Measurements from ENCODE around the genes EXOC3 and BRD9.

GRCh38 chr5:193949-194704 lies 2.8 kb downstream of the LRRC14B start:
- PRO-cap = no peak

GRCh38 chr5:200826-201575 lies 9.7 kb downstream of the LRRC14B start:
- PRO-cap = no peak

GRCh38 chr5:252451-253304 lies 18.8 kb upstream of the PDCD6 start:
- PRO-cap = no peak

DNA sequence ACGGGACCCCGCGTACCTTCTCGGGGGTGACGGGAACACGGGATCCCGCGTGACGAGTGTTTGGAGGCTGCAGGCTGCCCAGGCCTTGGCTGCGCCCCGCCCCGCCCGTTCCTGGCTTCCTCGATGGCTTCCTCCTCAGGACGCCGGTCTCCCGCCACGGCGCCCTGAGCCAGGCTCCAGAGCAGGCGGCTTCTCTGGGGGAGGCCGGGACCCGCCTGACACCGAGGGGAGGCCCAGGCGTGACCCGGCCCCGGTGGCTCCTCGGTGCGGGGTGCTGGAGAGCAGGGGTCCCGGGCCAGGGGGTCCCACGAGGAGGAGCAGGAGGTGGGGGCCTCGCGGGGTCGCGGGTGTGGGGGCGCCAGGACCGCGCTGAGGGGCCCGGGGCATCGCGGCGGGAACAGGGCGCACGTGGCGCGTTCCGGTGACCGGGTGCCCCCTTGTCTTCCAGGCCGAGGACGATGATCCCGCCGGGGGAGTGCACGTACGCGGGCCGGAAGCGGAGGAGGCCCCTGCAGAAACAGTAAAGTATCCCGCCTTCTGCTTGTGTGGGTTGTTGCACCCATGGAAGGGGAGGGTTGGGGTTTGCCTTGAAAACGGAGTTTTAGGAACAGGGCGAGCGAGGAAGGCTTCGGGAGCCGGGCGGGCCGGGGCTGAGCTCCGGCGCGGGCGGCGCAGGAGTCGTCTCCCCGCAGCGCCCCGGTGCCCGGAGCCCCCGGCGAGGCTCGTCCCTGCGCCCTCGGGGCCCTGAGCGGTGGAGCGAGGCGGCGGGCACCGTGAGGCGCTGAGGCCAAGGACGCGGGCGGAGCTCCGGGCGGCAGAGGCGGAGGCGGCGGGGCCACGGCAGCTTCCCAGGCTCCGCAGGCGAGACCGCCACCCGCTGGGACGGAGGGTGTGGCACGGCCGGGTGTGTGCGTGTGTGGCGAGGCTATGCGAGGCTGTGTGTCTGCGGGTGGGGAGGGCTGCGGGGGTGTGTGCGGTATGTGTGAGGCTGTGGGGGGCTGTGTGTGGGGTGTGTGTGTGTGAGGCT lies 22.2 kb downstream of the AHRR start:
- PRO-cap = no peak

- PRO-cap = no peak
Measured at GRCh38 chr5:392245-393153, 50.5 kb upstream of the EXOC3 start.

DNA sequence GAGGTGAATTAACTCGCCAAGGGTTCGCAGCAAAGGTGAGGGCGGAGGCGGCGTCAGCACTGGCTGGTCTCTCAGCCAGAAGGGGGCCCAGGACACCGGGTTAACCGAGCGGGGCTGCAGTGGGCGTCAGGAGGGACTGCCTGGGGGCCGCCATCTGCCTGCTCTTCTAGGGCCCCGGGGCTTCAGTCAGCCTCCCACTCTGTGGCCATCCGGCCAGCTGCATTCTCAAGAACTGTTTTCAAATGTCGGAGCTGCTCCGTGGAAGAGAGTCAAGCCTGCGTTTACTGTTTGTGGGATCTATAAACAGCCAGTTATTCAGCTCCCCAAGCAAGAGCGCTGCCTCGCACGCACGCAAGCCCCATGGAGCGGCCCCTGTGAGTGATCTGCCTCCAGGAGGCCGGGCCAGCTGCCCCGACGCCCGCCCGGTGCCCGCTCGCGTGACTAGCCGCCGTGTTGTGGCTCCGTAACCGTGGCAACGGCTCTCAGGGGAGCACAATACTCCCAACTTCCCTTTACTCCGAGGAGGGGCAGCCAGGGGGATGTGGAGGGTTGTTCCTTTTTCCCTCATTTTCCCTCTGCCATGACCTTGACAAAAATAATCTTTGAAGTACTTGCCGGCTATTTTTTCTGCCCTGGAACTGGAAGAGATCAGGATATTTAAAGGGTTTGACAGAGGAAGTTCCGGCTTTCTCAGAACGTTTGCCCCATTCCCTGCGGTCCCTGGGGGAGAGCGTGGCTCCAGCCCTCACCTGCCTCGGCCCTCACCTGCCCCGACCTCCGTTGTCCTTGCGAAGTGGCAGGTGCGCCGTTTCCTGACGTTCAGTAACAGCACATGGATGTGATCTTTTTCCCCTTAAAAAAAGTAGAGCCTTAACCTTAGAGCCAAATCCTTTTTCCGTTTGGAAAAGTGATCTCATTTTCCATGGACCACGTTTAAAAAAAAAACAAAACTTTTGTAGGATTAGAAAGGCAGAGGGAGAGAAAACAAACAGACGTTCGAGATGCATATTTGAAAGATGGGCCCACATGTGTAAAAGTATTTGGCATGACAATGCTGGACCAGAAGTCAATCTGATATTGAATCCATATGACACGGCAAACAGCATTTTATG lies 43.0 kb upstream of the EXOC3 start:
- PRO-cap = bidirectional peak, plus-strand start at position 567 of the sequence, minus-strand start at position 234 of the sequence

GRCh38 chr5:443006-443724 lies at the start of gene EXOC3:
TSS of gene EXOC3 (plus strand) at chr5:443176.
- PRO-cap = bidirectional peak, plus-strand start at chr5:443176, minus-strand start at chr5:443130

GRCh38 chr5:463687-464672 lies 21.0 kb downstream of the EXOC3 start:
- PRO-cap = no peak

DNA sequence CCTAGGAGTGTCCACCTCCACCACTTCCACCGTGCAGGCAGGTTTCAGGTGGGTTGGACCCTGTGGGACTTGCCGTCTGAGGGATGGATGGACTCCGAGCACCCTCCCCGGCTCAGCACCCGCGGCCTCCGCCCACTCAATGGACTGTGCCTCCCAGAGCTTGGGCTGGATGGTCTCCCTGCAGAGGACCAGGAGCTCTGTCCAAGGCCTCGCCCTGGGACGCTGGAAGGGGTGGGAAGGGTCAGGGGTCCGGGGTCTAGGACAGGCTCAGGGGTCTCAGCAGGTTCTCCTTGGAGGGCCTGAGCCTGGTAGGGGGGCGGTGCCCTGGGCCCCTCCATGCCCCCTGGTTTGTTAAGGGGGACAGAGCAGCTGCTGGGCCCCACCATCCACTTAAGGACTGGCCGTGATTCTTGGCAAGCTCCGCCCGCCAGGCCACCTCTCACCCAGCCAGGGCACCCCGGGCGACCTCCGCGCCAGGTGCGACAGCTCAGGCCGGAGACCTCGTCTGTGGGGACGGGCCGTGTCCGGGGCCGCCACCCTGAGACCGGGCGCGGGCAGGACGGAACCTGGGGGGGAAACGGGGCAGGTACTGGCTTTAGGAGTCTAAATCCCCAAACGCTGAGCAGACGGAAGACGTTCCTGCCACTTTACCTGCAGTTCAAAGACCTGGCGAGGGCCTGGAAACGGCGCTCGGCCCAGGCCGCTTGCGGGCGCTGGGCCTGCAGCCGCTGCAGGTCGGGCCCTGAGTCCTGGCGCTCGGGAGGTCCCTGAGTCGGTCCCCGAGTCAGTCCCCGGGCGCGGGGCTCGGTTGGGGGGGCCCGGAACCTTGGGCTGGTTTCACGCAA lies 29.3 kb downstream of the EXOC3 start:
- PRO-cap = no peak

DNA sequence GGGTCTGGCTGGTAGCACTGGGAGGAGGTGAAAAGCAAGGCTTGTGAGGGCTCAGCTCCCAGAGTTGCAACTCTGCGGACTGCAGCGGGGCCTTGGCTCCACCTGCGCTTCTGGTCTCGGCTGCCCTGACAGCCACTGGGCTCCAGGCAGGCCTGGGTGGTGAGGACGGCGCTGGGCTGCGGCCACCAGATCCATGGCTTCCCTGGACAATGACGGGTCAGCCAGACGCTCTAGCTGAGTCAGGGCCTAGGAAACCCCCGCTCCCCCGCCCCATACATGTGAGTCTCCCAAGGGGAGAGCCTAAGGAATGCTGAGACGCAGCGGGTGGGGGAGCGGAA lies 31.7 kb upstream of the SLC9A3 start:
- PRO-cap = no peak

DNA sequence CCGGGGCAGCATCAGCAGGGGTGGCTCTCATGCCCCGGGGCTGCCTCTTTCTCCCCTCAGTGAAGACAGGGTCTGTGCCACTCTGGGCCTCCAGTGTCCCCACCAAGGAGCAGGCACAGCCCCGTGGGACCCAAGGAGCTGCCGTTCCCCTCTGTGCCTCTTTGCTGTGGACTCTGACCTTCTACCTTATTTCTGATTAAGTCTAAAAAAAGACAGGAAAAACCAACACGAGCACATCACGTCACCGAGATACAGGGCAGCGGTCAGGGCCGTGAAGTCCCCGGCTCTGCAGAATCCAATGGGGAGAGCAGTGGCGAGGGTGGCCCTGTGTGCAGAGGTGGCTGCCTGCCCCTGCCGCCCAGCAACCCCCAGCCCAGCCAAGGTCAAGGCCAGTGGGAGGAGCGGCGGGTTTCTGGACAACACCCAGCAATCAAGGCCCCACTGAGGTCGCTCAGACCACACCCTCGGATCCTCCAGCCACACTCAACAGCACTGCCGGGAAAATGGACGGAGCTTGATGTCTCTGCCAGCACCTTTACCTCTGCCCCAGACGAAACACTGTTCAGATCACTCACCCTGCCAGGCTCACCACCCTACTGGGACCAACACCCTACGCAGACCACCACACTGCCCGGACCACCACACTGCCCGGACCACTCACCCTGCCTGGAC lies 32.7 kb upstream of the SLC9A3 start:
- PRO-cap = bidirectional peak, plus-strand start at position 291 of the sequence, minus-strand start at position 155 of the sequence

- PRO-cap = bidirectional peak, plus-strand start at chr5:663950, minus-strand start at chr5:663805; bidirectional peak, plus-strand start at chr5:664319, minus-strand start at chr5:664173
Measured at GRCh38 chr5:663545-664216, 29.5 kb downstream of the TPPP start.

DNA sequence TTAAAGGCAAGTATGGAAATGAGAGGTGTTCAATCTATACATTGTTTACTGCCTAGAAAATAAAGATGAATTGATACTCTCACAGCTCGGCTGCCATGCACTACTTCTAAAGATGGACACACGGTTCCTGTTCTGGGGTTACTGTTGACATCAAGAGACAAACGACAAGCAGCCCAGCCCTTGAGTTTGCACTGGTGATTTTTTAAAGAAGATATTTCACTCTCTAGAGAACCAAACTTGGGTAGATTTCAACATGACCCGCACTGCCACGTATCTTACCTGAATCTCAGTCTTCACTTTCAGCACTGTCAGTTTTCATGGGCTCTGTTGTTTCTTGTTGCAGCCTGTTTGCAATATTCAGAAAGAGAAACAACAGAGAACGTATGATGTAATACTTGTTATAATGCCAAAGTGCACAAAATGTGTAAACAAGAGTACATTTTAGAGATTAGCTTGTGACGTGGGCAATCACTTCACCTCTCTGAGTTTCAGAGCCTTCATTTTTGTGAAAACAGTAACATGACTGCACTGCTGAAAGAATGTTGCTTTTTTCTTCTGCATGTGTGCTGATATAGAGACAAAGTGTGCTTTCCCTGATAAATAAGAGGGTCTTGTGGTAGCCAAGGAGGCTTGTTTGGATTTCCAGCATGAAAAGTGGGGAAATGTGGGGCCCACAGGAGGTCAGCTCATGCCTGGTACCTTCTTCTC lies 16.4 kb upstream of the ZDHHC11B start:
- PRO-cap = no peak

- PRO-cap = unidirectional peak, minus-strand start at chr5:892518; bidirectional peak, plus-strand start at chr5:892884, minus-strand start at chr5:892801
Measured at GRCh38 chr5:892149-893105, at the start of gene BRD9. TSS of gene BRD9 (minus strand) at chr5:892801.

DNA sequence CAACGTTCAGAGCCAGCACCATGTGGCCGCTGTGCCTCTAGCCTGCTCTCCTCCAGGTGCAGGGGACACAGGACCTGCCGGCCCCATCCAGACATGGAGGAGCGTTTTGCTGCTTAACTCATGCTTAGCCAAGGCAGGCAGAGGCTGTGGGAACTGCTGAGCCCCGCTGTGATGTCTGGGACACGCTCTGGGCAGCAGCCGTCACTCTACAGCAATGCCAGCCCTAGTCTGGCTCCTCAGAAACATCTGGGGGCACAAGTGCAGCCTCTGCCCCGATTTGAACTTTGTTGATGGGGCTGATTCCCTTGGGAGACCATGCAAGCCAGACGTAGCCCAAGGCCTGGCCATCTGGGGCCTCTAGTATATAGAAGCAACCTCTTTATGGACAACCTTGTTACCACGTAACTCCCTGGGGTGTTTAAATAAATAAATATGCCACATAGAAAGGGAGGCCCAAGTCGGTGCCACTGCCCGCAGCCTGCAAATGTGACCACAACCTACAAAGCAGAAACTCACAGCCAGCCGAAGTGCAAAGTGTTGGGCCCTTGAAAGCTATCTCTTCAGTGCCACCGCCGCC lies 42.1 kb downstream of the NKD2 start:
- PRO-cap = no peak

DNA sequence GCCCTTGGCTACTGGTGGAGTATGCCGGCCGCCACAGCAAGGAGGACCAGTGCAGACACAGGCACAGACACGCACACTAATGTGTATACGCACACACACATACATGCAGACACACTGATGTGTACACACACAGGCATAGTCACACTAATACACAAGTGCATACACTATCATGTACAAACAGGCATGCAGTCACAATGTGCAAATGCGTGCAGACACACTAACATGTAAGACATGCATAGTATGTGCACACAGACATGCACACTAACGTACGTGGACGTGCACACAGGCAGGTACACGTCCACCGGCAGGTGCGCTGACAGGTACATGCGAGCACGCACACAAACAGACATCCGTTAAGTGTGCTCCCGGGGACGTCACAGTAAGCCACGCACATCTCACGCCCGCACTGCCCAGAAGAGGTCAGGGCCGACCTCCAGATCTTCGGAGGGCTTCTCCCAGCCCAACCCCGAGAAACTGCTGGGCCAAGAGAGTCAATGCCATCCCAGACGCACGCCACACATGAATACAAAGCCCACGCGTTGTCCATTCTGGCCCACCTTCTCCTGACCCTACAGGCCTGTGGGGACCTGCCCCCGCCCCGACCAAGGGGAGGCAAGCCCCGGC lies 46.6 kb downstream of the NKD2 start:
- PRO-cap = no peak

DNA sequence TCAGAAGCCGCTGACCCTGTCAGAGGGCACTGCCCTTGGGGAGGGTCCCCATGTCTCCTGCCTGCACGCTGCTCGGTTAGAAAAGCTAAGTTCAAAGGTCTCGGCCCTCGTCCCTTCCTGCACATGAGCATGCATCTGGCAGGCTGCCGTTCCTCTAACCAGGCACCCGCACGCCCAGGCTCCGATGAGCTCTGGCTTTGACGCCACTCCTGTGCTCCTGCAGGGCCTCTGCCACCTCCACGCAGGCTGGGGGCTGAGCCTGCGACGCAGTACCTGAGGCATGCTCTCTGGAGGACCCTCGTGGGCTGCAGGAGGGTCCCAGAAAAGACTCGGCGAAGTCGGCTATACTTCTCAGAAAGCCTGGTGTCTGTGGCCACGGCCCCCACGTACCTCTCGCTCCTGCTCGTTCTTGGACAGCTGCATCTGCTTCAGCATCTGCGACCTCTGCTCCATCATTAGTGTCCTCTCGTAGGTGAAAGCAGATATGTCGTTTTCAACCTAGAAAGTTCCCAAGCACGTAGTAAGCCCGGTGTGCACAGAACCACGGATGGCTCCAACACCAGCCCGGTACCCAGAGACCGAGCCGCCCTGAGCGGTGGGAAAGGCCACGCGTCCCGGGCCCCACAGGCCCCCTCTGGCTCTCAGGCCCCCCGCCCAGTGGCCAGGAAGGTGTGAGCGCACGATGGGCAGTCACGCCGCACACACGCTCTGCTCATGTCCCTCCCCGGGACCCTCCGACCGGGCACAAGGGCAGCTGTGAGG lies 51.5 kb downstream of the NKD2 start:
- PRO-cap = no peak

DNA sequence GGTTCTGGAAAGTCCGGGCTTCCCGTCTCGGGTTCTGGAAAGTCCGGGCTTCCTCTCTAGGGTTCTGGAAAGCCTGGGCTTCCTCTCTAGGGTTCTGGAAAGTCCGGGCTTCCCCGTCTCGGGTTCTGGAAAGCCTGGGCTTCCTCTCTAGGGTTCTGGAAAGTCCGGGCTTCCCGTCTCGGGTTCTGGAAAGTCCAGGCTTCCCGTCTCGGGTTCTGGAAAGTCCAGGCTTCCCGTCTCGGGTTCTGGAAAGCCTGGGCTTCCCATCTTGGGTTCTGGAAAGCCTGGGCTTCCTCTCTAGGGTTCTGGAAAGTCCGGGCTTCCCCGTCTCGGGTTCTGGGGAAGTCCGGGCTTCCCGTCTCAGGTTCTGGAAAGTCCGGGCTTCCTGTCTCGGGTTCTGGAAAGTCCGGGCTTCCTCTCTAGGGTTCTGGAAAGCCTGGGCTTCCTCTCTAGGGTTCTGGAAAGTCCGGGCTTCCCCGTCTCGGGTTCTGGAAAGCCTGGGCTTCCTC lies 29.6 kb downstream of the SLC12A7 start:
- PRO-cap = no peak

- PRO-cap = bidirectional peak, plus-strand start at chr5:1110222, minus-strand start at chr5:1110075; bidirectional peak, plus-strand start at chr5:1110451, minus-strand start at chr5:1110362
Measured at GRCh38 chr5:1109849-1110531, 1.9 kb downstream of the SLC12A7 start.

- PRO-cap = bidirectional peak, plus-strand start at chr5:1130870, minus-strand start at chr5:1130722
Measured at GRCh38 chr5:1130039-1131014, 18.5 kb upstream of the SLC12A7 start.

Data from gallbladder (tissue), 1 donor.